ENCODE measurements around the gene NFYB.

GRCh38 chr12:104137466-104138320, at the start of gene NFYB:
Gene NFYB, minus strand, starts transcription at chr12:104138210.
- RRBS, result 2% methylated on average over 66 of the region's 122 CpGs

DNA sequence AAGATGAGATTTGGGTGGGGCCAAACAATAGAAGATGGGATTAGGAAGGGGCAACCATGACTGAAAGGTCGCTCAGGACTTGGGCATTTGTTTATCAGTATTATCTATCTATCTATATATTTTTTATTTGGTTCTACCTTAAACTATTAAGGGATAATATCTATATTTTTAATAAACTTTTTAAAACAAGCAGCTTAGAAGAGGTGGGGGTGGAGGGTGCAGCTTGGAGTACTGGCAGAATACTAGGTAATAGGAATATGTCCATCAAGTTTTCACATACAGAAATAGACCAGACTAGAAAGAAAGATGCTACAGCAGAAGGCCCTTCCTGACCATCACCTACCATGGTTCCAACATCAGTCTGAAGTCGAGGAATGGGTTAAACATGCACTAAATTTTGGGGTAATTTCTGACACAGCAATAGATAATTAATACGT, 50.5 kb downstream of the EID3 start:
- RRBS, result no CpG with 5 or more reads among the region's 3 CpGs

DNA sequence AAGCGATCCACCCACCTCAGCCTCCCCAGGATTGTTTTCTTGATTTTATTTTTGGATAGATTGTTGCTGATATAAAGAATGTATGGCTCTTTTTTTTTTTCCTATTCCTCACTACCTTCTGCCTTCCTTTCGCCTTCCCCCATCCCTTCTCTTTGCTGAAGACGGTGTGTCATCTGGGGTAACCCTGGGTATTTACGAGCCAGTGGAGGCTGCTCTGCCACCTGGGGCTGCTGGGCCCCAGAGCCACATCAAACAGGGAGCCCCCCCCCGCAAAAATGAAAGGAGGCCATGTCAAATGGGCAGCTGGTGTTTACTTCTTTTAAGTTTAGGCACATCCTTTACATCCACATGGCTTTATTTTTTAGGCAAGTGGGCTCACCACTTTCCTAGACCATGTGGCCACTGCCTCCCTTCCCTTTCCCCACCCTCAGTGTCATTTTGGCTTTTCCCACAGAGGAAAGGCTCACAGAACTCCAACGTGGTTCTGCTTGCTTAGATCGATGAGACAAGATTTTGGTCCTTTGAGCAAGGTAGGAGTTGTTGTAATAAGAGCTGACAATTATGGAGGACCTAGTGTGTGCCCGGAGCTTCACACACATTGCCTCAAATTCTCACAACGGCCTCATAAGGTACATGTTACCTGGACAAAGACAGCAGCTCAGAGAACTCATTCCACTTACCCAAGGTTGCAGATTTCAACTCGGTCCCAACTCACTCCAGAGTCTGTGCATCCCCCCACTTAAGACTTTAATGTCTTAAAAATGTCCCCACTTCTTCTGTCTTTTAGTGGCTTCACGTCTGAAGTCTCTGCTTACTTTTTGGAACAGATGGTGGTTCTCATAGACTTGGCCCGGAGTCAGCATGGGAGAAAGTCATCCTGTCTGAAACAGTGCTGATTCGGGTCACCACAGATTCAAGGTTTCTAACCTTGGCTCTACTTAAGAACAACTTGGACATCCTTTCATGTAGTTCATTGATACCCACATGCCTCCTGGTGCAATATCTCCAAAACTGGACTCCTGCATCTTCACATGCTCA, 25.7 kb downstream of the CHST11 start:
- RRBS, result no CpG with 5 or more reads among the region's 13 CpGs

DNA sequence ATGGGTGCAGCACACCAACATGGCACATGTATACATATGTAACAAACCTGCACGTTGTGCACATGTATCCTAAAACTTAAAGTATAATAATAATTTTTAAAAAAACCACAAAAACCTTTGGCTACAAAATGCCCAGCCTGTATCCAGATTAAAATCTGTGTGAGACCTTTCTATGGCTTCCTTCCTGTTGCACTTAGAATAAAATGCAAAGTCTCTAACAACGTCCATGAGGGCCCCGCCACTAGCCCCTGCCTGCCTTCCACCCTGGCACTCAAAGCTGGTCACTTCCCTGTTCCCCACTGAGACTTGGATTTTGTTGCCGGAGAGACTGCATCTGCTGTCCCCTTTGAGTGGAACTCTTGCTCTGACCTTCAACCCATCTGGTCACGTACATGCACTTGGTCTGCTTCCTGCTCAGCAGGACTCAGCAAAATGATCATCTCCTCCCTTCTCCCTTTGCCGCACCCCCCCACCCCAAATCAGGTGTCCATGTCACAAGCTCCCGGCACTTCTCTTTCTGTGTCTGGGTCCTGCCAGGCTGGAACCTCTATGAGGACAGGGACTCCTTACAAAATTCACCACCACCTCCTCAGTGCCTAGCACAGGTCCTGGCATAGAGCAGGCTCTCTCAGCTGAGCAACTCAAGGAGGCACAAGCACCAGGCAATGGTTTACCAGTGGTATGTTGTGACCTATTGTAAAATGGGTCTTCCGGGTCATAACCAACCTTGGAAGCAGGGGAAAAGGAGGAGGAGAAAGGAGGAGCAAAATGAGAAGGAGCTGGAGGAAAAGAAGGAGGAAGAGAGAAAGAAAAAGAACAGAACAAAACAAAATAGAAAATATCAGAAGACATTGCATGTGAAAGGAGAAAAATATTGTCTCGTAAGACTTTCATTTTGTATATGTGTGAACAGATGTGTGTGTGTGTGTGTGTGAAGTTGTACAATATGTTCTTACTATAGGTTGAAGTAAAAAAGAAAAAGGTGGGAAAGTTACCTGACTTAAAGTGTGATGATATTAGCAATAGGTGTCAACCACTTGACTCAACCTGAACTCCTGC, 181.0 kb downstream of the CHST11 start:
- RRBS, result no CpG with 5 or more reads among the region's 9 CpGs

- RRBS, result no CpG with 5 or more reads among the region's 17 CpGs
These were observed 212.4 kb downstream of the CHST11 start for GRCh38 chr12:104669014-104669591.

DNA sequence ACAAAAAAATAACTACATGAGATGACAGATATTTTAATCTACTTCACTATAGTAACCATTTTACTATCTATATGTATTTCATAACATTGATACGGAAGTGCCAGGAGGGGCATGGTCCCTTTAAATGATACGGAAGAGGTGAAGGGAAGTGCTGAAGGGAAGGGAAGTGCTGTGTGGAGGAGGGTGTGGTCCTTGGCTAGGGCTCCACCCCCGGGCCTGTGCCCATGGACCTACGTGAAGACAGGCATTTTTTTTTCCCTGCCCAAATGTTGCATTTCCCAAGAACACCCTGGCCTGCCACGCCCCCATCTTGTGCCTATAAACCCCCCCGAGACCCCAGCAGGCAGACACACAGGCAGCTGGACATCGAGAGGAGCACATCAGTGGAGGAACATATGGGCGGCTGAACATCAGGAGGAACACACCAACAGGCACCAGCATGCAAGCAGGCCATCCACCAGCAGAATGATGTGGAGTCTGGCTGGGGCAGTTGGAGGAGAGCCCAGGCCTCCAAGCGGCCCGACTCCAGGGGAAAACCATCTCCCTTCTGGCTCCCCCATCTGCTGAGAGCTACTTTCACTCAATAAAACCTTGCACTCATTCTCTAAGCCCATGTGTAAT, 134.1 kb downstream of the SLC41A2 start:
- RRBS, result no CpG with 5 or more reads among the region's 10 CpGs

- RRBS, result no CpG with 5 or more reads among the region's 3 CpGs
These were observed 75.1 kb downstream of the SLC41A2 start for GRCh38 chr12:104882901-104883386.

DNA sequence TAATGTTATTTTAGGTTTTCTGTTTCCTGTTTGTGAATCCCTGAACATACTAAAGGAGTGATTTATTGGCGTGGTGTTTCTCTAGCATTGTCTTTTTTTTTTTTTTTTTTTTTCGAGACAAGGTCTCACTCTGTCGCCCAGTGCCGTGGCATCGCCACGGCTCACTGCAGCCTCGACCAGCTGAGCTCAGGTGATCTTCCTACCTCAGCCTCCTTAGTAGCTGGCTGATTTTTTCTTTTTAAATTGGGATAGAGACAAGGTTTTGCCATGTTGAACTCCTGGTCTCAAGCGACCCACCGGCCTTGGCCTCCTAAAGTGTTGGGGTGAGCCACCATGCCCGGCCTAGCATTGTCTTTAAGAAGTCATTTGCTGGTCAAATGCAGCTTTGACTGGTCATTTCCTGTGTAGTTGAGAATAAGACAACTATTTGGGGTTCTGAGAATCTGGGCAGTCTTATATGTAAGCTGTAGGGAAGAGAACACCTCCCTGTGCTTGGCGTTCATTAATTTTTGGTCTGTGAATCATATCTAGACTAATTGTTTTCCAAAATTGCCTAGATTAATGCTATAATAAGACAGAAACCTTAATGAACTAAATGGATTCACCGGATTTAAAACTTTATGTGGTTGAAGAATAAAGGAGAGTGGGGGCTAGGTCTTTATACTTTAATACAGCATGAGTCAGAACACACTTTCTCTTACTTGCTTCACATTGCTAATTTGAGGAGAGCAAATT, 2.2 kb downstream of the WASHC4 start:
- RRBS, result no CpG with 5 or more reads among the region's 12 CpGs

DNA sequence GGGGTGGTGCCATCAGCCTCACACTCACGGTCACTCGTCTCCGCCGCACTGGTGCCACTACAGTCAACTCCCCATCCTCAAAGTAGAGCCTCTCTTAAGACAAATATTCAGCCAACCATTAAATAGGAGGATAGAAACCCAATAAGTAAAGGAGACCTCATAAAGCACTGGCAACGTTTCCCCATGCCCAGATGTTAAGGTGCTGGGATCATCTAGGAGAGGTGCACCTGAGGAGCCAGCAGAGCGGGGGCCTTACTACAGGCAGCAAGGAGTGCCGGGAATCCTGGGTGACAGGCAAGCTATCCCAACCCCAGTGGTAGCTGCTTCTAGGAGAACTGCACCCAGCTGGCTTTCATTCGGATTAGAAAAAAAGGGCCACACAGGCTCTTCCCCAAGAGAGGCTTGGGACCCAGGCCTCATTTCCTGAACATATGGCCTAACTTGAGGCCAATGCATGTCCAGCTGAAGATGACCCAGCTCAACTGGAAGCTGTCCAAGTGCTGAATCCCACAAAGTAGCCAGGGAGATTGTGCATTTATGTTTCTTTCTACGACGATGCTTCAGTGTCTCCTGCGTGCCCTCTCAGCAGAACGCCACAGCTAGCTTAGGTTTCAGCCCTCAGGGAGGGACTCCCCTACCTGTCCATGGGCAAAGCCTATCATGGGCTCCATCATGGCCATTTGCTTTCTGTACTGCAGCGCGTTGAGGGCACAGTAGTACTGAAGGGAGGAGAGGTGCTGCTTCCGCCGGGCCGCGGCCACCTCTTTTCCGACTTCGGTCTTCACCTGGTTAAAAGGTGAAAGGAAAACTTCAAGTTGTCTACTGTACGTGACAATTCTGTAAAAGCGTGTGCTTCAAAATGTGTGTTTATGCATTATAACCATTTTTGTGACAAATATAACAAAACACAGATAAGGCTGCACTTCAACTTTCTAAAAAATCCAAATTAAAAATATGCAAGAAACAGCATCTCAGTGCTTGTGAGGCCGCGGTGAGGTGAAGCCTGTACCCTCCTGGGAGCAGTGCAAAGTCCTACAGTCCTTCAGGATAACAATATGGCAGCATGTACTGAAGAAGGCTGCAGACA, 29.2 kb downstream of the APPL2 start:
- RRBS, result no CpG with 5 or more reads among the region's 24 CpGs

DNA sequence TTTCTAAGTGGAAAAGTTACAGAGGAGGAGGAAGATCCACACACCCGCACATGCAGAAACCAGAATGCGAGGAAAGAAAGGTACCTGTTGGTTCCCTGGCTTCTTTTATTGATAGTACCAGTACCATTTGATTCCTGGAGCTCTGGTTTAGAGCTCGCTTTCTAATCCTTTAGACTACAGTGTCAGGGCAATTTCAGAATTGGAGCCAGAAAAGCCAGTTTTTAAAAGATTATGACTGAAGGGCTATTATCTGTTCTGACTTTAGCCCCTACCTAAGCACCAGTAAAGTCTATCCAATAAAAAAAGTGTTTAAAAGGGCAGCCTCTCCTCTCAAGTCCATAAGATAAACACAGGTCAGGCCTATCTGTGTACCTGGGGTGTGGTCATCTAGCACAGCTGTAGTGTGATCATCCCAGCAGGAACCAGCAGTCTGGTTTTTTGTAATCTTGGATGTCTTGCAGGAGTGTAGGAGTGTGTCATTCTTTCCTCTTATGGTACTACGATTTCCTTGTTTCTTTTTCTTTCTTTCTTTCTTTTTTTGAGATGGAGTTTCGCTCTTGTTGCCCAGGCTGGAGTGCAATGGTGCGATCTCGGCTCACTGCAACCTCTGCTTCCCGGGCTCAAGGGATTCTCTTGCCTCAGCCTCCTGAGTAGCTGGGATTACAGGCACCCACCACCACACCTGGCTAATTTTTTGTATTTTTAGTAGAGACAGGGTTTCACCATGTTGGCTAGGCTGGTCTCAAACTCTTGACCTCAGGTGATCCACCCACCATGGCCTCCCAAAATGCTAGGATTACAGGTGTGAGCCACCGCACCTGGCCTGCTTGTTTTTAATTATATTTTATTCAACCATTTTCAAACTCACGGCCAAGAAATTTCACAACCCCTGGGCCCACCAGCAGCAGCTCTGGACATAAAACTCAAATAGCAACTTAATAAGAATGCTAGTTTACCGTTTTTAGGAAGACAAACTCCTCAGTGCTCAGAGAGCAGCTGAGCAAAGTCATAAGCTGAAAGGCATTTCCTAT, 6.4 kb downstream of the APPL2 start:
- RRBS, result no CpG with 5 or more reads among the region's 11 CpGs

DNA sequence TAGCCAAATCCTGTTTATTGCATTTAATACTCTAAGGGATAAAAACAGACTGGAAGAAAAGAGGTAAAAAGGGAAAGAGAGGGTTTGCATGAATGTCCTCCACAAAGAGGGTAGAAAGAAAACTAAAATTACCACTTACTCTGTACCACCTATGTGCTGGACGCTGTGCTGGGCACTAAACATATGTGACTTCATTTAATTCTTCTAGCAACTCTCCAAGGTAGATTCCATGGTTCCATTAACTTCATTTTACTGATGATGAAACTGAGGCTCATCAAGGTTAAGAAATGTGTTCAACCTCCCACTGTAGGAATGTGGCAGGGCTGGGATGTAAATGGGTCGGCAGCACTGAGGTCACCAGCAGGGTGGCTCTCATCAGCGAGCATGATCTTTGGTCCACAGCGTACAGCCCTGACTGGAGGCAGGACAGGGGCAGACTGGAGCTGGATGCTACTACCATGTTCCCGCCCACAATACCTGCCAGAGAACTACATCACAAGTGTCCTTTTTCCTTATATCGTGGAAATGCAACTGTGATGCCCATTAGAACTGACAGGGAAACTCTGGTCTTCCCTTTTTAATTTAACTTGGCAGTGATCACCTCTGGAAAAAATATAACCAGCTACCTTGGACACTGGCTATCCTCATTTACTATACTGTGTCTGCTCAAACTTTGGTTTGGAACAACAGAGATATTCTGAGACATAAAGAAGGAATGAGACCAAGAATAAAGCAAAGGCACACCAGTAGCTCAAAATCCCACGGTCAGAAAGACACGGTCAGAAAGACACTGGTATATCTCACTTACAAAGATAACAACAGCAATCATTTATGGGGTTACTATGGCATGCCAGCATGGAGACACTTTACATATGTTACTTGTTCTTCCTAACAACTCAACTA, 4.5 kb downstream of the APPL2 start:
- RRBS, result no CpG with 5 or more reads among the region's 8 CpGs

- RRBS, result no CpG with 5 or more reads among the region's 5 CpGs
These were observed 54.5 kb downstream of the C12orf75 start for GRCh38 chr12:105385032-105385450.

GRCh38 chr12:105737925-105738629, 400.7 kb downstream of the NUAK1 start:
- RRBS, result no CpG with 5 or more reads among the region's 12 CpGs

- RRBS, result no CpG with 5 or more reads among the region's 5 CpGs
These were observed 397.0 kb downstream of the NUAK1 start for GRCh38 chr12:105741629-105742192.

DNA sequence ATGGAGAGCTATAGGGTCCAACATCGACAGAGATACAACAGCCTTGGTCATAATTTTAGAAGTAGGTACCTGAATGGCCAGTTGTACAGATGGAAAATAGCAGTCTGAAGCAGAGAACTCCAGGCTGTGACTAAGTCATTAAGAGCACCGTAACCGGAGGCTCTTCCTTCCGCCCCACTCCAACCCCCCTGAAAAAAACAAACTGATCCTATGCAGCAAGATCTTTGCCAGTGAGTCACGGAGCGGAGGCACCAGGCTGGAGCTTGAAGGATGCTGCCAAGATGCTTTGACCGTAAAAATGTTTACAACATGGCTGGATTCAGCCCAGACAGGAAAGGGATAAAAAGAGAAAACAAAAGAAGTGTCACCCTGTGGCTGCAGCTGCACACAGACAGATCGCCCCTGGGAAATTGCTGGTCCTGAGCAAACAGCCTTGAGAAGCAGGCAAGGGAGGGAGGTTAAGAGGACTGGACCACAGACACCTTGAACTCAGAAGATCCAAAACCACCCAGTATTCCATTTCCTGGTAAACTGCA, 204.5 kb downstream of the NUAK1 start:
- RRBS, result no CpG with 5 or more reads among the region's 8 CpGs

- RRBS, result no CpG with 5 or more reads among the region's 18 CpGs
These were observed 1.9 kb downstream of the CKAP4 start for GRCh38 chr12:106245800-106246497.

DNA sequence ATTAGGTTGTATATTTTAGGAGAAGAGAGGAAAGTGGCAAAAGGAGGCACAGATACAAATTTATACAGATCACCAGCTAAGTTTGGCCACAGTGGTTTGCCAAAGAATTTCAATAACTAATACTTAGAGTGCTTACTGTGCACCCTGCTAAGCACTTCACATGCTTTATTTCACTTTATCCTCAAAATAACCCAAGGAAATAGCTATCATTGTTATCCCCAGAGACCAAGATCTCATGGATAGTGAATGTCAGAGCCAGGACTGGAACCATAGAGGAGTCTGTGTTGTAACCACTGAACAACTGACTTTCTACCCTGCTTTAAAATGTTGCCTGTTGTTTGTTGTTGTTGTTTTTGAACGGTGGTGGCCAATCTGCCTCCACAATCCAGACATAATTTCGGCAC, 1.3 kb upstream of the TCP11L2 start:
- RRBS, result no CpG with 5 or more reads among the region's 2 CpGs

- RRBS, result no CpG with 5 or more reads among the region's 7 CpGs
These were observed 2.8 kb downstream of the TCP11L2 start for GRCh38 chr12:106305221-106305853.

- RRBS, result no CpG with 5 or more reads among the region's 6 CpGs
These were observed 21.4 kb downstream of the TCP11L2 start for GRCh38 chr12:106323725-106324628.

- RRBS, result no CpG with 5 or more reads among the region's 2 CpGs
These were observed 19.4 kb downstream of the RIC8B start for GRCh38 chr12:106793739-106794401.

Data from AG04449 (cell line).